NCI-H460 (cell line): ENCODE data around the gene ATE1.

GRCh38 chr10:120838296-120838495 is 13.0 kb upstream of the WDR11 start:
RAMPAGE:
- cytosol, long total RNA: no peak
- long total RNA: no peak
- nucleus, long total RNA: no peak

GRCh38 chr10:121339990-121340714 is 258.1 kb downstream of the FGFR2 start:
RAMPAGE:
- cytosol, long total RNA: no peak
- long total RNA: no peak
- nucleus, long total RNA: no peak

DNA sequence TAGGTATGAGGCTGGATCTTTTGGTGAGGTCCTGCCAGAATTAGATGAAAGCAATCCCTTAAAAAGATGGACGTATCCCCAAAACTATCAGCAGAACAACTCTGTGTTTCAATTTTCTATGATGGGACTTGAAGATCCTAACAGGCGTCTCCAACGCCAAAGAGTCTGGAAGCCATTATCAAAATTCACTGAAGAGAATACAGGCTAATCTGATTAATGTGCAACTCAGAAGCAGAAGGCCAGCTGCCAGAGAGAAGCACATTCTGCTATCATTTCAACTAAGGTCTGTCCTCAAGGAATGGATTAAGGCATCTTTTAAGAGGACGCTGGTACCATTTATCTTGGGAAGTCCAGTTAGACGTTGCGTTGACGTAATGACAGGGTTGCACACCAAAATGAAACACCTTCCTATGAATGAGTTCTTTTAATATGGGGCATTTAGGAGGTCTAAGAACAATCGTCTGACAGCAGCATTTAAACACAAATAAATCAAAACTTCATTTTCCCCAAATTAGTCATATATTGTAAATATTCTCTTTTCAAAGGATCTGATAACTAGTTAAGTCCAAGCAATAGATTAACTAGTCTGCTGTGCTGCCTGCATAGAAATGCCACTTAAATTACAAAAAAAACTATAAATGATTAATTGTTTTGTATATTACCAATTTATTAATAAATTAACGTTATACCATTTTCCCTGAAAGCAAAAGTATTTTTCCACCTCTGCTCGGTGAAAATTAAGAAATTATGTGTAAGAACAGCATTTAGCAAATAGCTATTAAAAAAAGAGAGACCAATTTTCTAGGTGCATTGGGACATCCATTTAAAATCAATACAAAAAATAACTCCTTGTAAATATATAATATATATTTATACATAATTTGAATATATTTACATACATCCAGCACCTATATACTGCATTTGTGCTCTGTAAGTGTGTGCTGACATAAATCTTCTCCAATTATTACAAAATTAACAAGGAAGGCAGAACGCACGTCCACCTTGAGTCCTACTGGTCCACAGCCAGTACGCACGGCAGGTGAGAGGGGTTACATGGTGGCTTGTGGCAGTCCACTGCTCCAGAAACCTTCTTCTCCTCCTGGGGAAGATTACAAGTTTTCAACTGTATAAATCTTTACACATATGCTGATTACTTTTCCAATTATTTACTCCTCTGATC is 119.3 kb downstream of the FGFR2 start:
RAMPAGE:
- cytosol, long total RNA: no peak
- long total RNA: no peak
- nucleus, long total RNA: no peak

DNA sequence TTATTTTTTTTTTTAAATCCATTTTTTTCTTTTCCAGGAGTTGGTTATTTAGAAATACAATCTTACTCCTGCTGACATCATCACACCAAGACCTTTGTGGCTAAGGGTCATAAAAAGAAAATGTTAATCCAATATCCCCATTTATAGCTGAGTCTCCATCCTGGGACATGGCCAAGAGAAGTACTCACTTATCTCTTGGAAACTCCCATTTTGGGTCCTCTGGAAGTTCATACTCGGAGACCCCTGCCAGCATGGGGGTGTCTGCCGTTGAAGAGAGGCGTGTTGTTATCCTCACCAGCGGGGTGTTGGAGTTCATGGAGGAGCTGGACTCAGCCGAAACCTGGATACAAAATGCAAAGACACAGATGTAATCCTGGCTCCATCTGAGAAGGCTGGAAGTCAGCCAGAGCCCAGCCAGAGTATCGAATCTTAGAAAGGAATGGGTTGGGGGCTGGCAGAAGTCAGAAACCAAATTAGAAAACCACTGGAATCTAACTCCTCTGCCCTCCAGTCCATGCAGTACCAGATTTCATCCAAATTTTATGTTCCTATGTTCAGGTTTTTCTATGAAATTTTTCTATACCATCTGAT is 94.5 kb downstream of the FGFR2 start:
RAMPAGE:
- cytosol, long total RNA: no peak
- long total RNA: no peak
- nucleus, long total RNA: no peak

GRCh38 chr10:121574366-121575120 is 23.7 kb downstream of the FGFR2 start:
RAMPAGE:
- cytosol, long total RNA: no peak
- long total RNA: no peak
- nucleus, long total RNA: no peak

DNA sequence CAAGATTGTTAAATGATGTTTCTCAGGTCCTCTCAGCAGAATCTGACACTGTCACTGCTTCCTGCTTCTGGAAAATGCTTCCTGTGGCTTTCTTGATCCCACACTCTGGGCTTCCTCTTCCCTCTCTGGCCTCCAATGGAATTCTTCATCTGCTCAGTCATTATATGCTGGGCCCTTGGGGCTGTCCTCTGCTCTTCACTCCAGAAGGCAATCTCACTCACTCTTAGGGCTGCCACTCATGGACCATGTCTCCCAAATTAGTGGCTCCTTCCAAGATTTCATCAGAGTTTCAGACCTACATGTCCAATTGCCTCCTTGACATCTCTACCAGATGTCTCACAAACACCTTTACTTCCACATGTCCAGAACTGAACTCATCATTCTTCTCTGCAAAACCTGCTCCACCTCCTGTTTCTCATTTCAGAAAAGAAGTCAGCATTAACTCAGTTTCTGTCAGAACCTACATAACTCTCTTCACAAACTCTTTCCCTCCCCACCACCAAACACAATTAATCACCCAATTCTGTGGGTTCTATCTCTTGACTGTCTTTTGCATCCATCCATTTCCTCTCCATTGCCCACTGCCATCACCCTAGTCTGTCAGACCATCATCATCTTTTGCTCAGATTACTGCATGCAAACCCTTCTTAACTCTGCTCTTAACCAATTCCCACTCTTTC is 147.9 kb downstream of the ATE1 start:
RAMPAGE:
- cytosol, long total RNA: no peak
- long total RNA: no peak
- nucleus, long total RNA: no peak

DNA sequence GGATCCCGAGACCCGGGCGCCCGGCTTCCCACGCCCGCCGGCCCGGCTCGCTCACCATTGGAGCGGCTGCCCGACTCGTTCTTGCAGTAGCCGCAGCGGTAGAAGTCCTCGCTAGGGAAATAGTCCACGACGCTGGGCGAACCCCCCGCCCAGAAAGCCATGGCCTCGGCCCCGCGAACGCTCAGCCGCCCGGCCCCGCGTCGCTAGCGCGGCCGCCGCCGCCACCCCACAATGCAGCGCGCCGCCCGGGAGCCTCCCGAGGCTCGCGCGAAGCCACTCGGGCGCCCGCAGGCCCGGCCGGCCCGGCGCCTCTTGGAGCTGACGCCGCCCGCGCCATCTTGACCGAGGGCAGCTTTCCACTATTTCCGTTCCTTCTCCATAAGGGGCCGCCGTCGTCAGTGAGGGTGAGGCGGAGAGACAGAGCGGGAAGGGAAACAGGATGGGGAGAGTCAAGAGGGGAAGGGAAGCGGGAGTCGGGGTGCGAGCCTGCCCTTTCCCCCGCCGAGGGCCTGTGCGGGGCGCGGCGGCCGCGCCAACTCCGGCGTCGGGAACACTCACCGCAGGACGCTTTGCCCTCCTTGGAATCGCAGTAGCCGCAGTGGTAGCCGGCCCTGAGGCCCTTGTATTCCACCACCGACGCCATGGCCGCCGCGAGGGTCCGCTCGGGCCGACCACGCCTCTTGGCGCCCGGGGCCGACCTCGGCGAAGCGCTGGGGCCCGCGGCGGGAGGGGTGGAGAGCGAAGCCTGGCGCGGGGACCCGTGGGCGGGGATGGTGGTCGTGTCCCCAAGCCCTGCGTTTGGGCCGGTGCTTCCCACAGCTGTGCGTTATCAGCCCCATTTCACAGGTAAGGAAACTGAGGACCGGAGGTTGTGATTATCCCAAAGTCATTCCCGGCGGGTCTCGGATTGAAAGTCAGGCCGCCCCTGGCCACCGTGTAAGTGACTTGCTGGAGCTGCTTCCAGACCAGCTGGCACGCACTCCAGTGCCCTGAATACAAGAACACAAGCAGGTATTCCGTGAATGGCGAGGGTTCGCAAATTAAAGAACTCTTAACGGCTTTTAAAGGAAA is at the start of gene ATE1:
Gene ATE1 (minus strand): TSS at position 243 of the 1,071 bp plus-strand sequence.
RAMPAGE:
- cytosol, long total RNA: start-site peak on the minus strand centred at position 228 of the sequence, 22 bp wide, 72 and 103 reads in 2 replicates
- long total RNA: no peak
- nucleus, long total RNA: start-site peak on the minus strand centred at position 162 of the sequence, 171 bp wide, 99 and 47 reads in 2 replicates; start-site peak on the minus strand centred at position 673 of the sequence, 60 bp wide, 62 and 48 reads in 2 replicates

DNA sequence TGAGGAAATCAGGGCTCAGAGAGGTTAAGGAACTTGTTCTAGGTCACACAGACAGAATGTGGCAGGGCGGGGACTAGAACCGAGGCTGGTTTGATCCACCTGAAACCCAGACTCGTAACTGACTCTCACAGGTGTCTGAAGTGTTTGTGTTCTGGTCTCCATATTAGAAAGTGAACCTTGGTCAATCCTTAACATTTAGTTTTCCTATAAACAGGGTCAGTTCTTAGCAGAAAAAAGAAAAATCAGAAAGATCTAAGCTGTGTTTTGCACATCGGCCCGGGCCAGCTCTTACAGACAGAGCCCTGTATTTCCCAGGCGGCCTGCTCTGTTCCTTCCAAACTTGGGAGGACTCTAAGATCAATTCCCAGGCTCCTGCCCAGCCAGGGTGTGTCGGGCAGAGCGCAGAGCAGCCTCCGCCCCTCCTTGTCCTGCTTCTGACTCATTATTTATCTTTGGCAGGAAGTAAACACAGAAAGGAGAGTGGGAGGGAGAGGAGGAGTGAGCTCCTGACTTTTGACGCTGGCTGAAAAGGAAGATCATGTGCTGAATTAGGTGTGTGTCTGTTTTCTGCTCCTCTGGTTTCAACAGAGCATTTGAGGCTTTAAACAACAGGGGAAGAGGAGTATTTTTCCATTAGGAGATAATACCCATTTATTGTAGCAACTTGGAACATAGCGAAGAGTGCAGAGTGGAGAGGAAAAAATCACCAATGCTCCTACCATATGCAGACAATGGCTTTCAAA is 74.1 kb downstream of the TACC2 start:
RAMPAGE:
- cytosol, long total RNA: no peak
- long total RNA: no peak
- nucleus, long total RNA: no peak

DNA sequence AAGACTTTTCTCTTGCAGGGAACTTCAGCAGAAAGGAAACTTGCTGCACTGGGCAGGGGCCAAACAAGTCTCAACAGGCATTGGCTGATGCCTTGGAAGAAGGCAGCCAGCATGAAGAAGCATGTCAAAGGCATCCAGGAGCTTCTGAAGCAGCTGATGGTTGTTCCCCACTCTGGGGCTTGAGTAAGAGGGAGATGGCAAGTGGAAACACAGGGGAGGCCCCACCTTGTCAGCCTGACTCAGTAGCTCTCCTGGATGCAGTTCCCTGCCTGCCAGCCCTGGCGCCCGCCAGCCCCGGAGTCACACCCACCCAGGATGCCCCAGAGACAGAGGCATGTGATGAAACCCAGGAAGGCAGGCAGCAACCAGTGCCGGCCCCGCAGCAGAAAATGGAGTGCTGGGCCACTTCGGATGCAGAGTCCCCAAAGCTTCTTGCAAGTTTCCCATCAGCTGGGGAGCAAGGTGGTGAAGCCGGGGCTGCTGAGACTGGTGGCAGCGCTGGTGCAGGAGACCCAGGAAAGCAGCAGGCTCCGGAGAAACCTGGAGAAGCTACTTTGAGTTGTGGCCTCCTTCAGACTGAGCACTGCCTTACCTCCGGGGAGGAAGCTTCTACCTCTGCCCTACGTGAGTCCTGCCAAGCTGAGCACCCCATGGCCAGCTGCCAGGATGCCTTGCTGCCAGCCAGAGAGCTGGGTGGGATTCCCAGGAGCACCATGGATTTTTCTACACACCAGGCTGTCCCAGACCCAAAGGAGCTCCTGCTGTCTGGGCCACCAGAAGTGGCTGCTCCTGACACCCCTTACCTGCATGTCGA is 96.7 kb downstream of the TACC2 start:
RAMPAGE:
- cytosol, long total RNA: no peak
- long total RNA: no peak
- nucleus, long total RNA: no peak

RAMPAGE:
- cytosol, long total RNA: no peak
- long total RNA: no peak
- nucleus, long total RNA: no peak
Observed at GRCh38 chr10:122102525-122102983, 113.6 kb downstream of the TACC2 start.

DNA sequence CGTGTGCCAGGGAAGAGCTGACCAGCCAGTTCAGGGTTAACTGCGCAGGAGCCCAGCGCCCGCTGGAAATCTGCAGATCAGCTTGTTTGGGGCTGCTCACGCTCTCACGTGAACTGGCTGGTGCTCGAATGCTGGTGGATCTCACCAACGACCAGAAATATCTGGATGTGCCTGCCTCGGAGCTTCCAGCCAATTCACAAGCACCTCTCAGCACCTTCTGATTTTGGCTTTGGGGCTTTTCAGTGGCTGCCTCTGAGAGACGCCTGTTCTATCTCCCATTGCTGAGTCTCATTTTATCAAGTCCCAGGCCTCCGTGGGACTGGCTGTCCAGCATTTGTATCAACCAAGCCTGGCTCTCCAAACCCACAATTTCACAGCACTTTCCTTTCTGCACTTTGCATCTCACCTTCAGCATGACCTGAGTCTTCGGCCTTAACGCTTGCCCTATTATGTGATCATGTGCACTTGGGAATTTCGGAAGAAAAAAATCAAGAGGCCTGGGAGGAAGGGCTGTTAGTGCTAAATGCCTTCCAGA is 131.8 kb upstream of the BTBD16 start:
RAMPAGE:
- cytosol, long total RNA: no peak
- long total RNA: no peak
- nucleus, long total RNA: no peak

GRCh38 chr10:122143121-122144124 is 127.7 kb upstream of the BTBD16 start:
RAMPAGE:
- cytosol, long total RNA: no peak
- long total RNA: no peak
- nucleus, long total RNA: no peak

DNA sequence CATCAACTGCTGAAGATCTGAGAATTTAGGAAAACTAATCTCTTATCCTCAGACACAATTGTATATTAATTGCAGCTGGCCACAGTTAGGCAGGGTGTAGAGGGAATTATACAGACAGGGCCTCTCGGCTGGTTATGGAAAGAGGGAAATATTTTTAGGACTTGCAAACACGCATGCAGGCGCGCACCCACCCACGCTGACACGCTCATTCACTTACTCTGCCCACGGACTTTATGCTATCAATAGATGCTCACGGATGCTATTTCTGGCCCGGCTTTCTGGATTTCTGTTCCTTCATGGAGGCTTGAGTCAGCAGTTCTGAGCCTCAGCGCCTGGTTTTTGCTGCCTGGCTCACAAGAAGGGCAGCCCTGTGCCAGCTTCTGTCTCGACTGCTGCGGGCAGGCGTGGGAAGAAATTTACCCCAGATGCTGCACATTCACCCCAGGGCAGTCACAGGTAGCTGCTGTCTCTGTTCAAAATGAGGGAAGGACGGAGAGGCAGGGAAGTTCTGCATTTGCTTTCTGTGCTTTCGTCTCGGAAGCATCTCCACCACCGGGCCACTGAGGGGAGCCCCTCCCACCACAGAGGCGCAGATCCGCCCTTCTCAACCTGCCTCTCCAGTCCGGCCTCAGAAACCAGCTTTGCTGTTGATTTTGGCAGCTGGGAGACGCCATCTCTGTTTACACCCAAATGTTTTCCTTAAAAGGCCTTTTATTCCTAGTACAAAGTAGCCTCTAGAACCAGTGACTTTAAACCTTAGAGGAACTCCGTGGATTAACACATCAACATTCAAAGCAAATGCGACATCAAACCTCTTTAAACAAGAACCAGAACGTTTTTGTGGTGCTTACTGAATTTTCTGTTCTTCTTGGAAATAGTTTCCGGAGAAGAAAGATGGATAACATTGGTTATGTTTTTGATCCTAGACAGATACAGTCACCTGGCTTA is 116.2 kb upstream of the BTBD16 start:
RAMPAGE:
- cytosol, long total RNA: no peak
- long total RNA: no peak
- nucleus, long total RNA: no peak

DNA sequence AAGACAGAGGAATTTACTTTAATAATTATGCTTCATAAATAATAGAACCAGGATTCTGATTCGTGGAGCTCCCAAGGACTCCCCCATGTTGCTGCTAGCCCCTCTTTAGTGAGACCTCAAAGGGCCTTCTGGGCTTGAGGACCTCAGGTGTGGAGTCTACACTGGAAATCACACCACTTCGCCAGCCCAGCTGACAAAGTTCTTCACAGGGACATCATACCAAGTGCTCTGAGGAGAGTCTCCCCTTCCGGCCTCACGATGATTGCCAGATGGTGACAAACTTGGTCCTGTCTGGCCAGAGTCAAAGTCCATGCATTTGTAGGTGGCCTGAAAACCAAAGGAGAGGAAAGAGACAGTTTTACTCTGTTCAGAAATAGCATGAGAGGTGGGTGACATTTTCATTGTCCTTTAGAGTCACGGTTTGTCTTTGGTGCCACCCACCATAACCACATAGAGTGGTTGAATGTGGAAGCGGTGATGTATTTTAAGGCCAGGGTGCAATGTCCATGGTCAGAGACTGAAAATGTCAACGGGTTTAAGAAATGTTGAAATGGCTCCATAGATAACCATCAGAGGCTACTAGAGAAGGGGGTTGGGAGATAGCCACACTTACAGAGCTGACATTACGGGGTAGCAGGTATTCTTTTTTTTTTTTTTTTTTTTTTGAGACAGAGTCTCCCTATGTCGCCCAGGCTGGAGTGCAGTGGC is 33.0 kb downstream of the BTBD16 start:
RAMPAGE:
- cytosol, long total RNA: no peak
- long total RNA: no peak
- nucleus, long total RNA: no peak

GRCh38 chr10:122338846-122339508 is 35.5 kb upstream of the PLEKHA1 start:
RAMPAGE:
- cytosol, long total RNA: no peak
- long total RNA: no peak
- nucleus, long total RNA: no peak

DNA sequence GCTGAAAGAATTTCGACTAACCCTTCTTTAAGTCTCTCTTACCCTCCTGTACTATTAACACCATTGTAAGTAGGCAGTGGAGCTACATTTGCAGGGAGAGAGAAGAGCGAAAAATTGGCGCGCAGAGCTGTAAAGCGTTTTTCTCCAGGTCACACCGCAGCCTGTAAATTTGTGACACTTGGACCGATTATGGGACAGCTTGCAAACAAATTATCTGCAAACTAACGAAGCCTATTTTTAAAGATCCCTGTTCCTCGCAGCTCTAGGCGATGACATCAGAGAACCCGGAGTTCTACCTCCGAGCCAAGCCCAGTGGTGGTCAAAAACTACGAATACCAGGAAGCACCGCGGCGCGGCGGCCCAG is 375 bp upstream of the PLEKHA1 start:
RAMPAGE:
- cytosol, long total RNA: no peak
- long total RNA: no peak
- nucleus, long total RNA: no peak

GRCh38 chr10:122407777-122408101 is 33.2 kb downstream of the PLEKHA1 start:
RAMPAGE:
- cytosol, long total RNA: no peak
- long total RNA: no peak
- nucleus, long total RNA: no peak

RAMPAGE:
- cytosol, long total RNA: no peak
- long total RNA: no peak
- nucleus, long total RNA: no peak
Observed at GRCh38 chr10:122474162-122474785, 12.9 kb downstream of the HTRA1 start.

DNA sequence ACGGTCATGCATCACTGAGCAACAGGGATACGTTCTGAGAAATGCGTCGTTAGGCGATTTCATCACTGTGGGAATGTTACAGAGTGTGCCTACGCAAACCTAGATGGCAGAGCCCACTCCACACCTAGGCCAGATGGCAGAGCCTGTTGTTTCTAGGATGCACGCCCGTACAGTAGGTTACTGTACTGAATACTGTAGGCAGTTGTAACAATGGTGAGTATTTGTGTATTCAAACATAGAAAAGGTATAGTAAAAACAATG is 26.2 kb downstream of the HTRA1 start:
RAMPAGE:
- cytosol, long total RNA: no peak
- long total RNA: no peak
- nucleus, long total RNA: no peak

DNA sequence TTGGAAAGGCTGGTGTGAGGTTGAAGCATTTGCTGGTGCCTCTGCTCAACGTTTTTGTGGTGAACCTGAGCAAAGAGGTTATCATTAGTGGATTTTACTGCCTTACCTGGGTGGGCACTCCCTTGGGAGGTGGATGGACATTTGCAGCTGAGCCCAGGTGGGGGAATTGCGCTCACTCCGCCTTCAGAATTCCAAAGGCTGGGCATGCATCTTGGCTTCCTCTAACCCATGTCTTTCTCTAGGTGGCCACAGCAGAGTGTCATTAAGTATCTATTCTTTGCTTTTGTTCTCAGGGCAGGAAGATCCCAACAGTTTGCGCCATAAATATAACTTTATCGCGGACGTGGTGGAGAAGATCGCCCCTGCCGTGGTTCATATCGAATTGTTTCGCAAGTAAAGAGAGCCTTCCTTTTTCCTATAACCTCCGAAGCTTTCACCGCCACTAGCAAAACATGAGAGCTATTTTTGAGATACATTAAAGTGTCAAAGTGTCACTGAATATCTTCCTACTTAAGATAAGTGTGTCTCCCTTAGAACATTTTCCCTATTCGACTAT is 27.3 kb downstream of the HTRA1 start:
RAMPAGE:
- cytosol, long total RNA: no peak
- long total RNA: no peak
- nucleus, long total RNA: no peak